Gastrocnemius medialis (tissue), 3 donors: ENCODE measurements around a stretch of chr18.

DNA sequence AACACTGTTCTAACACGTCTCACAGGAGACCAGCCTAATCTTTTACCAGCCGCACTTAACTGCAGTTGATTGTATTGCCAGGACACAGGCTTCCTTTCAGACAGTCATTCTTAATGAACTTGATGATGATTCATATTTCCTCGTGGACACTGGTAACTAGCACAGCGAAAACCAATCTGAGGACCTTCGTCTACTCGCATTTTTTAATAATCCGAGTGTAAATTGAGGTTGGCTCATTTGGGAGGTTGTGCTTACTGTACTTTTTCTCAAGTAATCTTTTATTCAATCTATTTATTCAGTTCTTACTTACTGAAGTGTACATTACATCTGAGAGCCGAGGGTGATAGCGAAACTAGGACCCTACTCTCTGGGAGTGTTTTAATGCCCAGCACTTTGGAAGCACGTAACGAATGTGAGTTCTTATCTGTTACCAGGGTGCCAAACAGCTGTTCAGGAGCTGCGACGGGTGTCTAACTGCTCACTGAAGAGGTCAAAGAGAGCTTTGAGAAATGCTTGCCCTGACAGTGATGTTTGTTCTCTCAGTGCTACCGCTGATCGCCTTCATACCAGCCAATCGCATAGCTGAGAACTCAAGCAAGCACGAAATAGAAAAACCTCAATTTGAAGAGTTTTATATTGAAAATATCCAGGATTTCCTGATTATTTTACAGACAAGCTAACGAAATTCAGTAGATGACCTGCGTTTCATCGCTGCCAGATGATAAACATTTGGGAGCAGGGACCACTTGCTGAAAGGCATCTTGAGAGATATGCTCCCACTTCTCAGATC, 20.9 kb downstream of the MYL12B start:
- PRO-cap = no peak
- RAMPAGE, long total RNA, 3 experiments = no peak in any of the 3 experiments

GRCh38 chr18:3389047-3389313, 61.0 kb upstream of the TGIF1 start:
- PRO-cap = no peak
- RAMPAGE, long total RNA, 3 experiments = no peak in any of the 3 experiments

DNA sequence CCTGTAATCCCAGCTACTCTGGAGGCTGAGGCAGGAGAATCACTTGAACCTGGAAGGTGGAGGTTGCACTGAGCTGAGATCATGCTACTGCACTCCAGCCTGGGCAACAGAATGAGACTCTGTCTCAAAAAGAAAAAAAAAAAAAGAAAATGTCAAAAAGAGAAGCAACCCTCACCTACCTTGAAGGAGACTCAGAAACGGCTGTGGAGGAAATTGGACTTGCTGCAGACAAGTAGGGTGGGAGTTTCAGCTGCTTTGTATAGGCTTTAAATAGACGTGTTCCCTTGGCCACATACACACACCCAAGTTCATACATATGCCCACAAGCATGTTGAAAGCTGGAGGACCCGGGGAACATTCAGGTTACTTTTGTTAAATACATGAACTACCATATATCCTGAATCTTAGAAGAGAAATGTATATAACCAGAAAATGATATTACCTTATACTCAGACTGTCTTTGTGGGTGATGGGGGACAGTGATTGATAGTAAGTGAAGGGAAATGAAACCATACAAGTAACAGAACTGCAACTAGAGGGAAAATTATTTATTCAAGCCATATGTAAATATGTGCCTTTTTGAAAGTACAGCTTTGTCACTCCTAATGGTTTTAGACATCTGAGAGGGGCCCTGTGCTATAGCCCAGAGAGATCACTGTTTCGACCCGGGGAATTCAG, 48.3 kb upstream of the TGIF1 start:
- PRO-cap = no peak
- RAMPAGE, long total RNA, 3 experiments = no peak in any of the 3 experiments

DNA sequence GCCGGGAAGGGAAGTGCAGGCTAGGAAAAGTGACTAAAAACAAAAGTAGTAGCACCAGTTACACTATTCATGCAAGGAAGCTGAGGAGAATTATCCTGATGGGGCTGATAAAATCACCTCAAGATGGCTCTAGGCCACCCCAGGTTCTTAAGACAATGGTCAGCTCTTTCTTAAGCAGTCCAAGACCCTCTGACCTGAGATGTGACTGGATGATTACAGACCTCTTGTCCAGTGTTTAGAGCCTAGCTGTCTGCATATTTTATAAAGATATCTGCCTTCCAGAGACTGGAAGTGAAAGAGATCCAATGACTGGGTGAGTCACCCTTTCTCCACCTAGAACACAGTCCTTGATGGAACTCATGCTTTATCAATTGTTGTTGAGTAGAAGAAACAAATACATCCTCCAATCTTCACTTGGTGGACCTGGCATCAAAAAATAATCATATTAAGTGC, 3.4 kb upstream of the TGIF1 start:
- PRO-cap = no peak
- RAMPAGE, long total RNA, 3 experiments = no peak in any of the 3 experiments

DNA sequence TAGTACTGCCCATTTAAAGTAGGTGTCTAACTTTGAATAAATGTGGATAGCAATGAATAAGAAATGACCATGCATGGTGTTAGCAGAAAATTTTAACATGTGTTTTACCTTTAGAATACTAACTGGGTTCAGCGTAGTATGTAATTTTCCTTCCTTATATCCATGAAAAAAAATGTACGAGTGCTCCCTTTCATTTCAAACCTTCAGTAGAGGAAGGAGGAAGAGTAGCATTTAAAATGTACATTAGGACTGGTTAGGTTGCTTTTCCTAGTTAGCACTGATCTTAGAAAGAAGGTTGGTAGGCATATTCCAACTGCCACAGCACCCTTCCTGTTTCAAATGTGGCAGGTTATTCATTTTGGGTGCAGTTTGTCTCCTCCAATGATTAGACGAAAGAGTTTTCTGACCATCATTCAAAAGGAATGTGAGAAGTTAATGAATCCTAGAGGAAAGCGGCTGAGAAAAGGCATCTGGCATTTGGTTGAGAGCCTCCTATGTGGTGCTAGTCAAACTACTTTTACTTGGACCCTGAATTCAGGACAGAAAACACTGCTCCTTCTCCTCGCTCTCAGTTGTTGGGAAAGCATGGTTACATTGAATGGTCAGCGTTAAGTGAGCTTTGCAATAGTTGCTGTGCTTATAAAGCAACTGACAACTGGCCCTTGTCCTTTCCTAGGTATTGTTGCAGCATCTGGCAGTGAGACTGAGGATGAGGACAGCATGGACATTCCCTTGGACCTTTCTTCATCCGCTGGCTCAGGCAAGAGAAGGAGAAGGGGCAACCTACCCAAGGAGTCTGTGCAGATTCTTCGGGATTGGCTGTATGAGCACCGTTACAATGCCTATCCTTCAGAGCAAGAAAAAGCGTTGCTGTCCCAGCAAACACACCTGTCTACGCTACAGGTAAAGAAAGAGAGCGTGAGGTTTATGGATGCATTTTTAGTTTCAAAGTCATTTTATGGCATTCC, 6.0 kb downstream of the TGIF1 start:
- PRO-cap = unidirectional peak, minus-strand start at position 614 of the sequence
- RAMPAGE, long total RNA, 3 experiments = no peak in any of the 3 experiments

DNA sequence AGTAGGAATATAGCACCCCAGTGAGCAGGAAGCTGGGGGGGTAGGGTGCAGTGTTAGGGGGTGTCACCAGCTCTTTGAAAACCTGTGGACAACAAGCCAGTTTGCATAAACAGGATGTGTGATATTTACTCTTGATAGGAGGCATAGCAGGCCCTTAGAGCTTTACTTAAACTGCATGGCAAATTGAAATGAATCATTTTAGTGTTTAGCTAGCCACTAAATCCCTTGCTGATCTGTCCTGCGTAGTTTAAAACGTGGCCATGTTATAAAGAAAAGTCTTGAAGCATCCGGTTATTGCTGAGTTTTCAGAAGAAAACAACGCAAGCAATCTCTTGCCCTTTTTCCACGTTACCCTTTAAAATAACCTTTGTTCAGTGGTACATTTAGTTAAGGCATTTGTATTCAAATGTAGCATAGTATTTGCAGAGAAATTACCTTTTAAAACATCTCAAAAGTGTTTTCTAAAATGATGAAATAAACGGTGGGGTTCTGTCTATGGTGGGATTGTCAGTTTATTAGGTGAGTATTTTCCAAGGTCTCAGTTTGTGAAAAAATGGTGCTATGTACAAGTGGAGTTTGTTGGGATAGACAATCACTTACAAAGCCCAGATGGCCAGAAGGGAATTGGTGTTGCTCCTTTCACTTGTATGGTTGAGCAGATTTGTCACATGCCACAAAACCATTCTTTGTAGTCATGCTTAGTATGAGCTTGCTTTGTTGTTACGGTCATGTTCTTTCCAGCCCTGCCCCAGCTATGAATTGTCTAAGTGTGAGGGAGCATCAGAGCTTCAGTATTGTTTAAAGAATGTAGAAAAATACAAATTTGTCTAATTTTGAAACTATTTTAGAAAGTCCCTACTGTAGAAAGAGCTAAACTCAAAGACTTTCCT, 8.7 kb downstream of the TGIF1 start:
- PRO-cap = no peak
- RAMPAGE, long total RNA, 3 experiments = no peak in any of the 3 experiments

DNA sequence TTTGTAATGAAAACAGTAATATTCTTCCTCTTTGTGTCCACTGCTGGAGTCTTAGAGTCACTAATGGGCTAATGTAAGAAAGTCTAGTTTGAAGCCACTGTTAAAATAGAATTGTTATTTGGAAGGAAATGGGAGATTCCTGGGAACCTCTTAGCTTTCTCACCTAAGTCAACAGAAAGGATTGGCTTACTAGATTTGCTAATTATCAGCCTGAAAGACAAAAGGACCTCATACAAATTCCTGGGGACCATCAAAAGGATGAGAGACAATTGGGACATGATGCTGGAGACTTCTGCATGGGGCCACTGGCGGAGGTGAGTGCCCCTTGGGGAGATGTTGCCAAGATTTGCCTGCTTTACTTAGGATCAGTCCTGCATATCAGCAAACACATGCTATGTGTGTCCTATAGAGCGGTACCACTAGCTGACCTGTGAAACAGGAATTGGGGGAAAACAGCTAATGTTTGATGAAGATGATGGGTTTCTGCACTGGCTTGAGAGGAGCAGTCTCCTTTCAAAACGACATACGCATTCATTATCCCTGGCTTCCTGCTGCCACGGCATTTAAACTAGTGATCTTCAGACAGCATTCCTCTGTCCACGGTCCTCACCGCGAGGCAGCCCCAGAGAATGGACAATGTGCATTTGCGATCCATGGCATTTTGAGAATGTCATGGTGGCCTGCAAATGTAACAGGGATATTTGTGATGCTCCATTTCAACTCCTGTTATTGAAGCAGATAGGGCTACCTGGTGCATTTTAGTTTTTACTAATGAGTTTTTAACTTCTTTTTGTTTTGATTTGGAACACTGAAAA, 104.2 kb downstream of the TGIF1 start:
- PRO-cap = no peak
- RAMPAGE, long total RNA, 3 experiments = no peak in any of the 3 experiments

GRCh38 chr18:3593288-3594034, 143.5 kb downstream of the TGIF1 start:
- PRO-cap = bidirectional peak, plus-strand start at chr18:3594156, minus-strand start at chr18:3593936
- RAMPAGE, long total RNA, 3 experiments = no peak in any of the 3 experiments

- PRO-cap = bidirectional peak, plus-strand start at chr18:3603644, minus-strand start at chr18:3603582; bidirectional peak, plus-strand start at chr18:3604268, minus-strand start at chr18:3604076
- RAMPAGE, long total RNA, 3 experiments = no peak in any of the 3 experiments
Measured at GRCh38 chr18:3603405-3604412, 153.7 kb downstream of the TGIF1 start.

GRCh38 chr18:3660737-3661713, 211.1 kb downstream of the TGIF1 start:
- PRO-cap = no peak
- RAMPAGE, long total RNA, 3 experiments = no peak in any of the 3 experiments

DNA sequence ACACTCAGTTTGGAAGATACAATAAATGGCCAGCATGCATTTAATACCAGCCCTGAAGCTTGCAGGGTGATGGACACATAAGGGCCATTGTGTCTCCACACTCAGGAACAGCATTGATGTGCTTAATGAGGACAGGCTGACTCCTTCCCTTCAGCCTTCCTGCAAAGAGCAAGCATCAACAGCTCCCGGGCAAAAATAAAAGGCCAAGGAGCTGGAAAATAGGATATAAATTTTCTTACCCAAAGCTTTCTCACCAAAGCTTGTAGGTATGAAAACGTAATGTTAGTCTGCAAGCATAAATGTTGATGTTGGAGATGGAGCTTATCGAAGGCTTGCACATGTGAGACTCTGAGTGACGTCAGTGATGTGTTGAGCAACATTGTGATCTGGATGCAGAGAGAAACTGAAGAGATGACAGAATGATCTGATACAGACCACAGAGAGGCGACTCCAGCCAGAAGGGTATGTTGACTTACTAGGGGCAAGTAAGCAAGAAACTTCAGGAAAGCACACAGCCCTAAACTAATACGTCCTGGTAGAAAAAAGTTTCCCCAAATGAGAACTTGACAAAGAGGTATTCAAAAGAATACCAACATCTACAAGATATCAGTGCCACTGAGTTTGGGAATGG, 256.5 kb downstream of the TGIF1 start:
- PRO-cap = no peak
- RAMPAGE, long total RNA, 3 experiments = no peak in any of the 3 experiments

DNA sequence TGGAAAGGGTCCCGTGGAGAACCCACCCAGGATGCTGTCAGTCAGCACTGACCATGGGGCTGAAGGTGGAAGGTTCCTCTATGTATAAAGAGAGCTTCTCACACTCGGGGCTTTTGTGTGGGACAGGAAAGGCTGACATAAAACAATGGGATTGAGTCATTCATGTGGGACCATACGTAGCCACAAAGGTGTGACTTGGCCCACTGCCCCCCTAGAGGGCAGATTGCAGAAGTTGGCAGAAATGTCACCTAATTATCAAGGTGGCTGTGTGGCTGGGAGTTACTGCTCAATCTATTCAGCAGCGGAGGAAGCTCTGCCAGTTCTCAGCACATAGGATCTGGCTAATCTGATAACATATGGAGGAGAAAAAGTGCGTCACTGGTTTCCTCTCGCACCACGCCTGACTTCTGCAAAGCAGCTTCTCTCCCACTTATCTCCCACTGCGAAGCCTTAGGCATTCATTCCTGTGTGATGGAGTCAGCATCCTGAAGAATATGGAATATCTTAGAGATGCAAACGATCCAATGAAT, 344.6 kb downstream of the TGIF1 start:
- PRO-cap = no peak
- RAMPAGE, long total RNA, 3 experiments = no peak in any of the 3 experiments

- PRO-cap = no peak
- RAMPAGE, long total RNA, 3 experiments = no peak in any of the 3 experiments
Measured at GRCh38 chr18:3995315-3996087, 459.6 kb downstream of the DLGAP1 start.

DNA sequence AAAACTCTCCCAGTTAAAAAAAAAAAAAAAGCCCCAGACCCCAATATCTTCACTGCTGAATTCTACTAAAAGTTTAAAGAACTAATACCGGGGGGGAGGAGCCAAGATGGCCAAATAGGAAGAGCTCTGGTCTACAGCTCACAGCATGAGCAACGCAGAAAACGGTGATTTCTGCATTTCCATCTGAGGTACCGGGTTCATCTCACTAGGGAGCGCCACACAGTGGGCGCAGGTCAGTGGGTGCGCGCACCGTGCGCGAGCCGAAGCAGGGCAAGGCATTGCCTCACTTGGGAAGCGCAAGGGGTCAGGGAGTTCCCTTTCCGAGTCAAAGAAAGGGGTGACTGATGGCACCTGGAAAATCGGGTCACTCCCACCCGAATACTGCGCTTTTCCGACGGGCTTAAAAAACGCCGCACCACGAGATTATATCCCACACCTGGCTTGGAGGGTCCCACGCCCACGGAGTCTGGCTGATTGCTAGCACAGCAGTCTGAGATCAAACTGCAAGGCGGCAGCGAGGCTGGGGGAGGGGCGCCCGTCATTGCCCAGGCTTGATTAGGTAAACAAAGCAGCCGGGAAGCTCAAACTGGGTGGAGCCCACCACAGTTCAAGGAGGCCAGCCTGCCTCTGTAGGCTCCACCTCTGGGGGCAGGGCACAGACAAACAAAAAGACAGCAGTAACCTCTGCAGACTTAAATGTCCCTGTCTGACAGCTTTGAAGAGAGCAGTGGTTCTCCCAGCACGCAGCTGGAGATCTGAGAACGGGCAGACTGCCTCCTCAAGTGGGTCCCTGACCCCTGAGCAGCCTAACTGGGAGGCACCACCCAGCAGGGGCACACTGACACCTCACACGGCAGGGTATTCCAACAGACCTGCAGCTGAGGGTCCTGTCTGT, 192.8 kb downstream of the AKAIN1 start:
- PRO-cap = no peak
- RAMPAGE, long total RNA, 3 experiments = no peak in any of the 3 experiments

- PRO-cap = no peak
- RAMPAGE, long total RNA, 3 experiments = no peak in any of the 3 experiments
Measured at GRCh38 chr18:5243870-5244942, 47.1 kb upstream of the AKAIN1 start.

DNA sequence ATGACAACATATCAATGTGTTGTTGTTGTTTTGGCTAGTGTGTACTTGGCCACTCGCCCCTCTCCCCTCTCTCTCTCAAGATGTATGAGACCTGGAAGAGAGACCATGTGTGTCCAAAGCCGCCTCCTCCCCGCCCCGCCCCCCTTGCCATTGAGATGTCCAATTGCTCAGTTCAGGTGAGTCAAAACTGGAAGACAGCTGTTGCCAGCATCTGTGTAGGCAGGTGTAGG, 1.2 kb downstream of the ZBTB14 start:
- PRO-cap = no peak
- RAMPAGE, long total RNA, 3 experiments = no peak in any of the 3 experiments

DNA sequence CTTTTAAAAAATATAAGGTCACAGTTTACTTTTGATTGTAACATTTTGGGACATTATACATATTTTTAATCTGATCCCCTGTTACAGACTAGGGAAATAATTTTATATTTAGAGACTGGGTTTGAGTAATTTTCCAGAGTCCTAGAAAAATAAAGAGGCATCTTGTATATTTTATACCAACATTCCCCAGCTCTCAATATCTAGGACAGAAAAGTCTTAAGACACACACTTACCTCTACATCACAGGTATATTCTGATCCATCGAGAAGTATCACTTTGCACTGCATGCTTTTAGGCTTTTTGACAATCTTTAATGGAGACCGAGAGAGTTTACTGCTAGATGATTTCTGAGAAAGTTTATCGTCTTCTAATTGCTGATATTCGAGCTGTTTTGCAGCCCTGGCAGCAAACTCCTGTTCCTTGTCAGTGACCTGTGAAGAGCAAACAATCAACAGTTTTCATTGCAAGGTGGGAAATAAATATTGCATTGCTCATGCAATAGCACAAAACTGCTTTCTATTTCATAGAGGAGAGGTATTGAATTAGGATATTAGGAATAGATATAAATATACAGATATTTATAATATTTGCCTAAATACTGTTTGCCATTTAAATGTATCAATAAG, 65.7 kb downstream of the EPB41L3 start:
- PRO-cap = no peak
- RAMPAGE, long total RNA, 3 experiments = no peak in any of the 3 experiments

DNA sequence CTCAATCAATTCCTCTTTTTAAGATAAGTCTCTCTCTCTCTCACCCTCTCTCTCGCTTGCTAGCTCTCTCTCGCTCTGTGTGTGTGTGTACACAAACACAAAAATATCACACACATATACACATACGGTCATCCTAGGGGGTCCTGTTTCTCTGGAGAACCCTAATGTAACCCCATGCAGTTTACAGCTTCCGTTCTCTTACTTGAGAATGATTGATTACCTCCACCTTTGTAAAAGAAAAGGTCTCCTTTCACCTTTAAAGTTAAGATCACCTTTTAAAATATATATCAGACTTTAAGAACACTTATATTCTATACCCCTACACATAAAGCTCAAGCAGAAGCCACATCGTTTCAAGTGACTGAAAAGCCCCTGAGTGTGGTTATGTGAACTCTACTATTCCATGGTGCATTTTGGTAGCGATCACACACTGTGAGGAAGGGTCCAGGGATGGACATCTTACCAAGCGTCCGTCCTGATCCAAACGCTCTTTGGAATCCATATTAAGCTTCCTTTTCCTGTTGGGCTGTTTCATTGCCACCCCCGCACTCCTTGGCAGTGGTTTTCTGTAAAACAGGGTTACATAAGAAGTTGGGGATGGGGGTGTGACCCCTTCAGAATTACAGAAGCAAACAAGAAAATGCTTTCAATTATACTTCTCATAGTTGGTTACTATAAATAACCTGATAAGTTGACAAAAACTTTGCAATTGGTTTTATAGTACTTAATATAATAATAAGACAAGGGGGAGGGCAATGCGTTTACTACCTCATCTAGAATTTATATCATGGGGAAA, 103.4 kb downstream of the L3MBTL4 start:
- PRO-cap = no peak
- RAMPAGE, long total RNA, 3 experiments = no peak in any of the 3 experiments

DNA sequence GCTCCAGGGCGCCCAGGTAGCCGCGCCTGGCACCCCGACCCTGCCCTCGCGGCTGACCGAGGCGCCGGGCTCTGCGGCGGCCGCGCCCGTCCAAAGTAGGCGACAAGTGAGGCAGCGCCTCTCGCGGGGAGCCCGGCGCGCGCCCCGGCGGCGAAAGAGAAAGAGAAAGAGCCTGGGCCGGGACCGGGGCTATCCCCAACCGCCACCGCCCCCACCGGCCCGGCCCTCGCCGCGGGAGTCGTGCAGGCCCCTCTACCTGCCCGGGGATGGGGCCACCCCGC, 319 bp downstream of the L3MBTL4 start:
- PRO-cap = unidirectional peak, minus-strand start at position 73 of the sequence
- RAMPAGE, long total RNA, 3 experiments = no peak in any of the 3 experiments

- PRO-cap = no peak
- RAMPAGE, long total RNA, 3 experiments = no peak in any of the 3 experiments
Measured at GRCh38 chr18:6624689-6624996, 104.9 kb upstream of the ARHGAP28 start.